Neural crest cell (in vitro differentiated cells): ENCODE measurements around a stretch of chrX.

- PRO-cap: no peak
Measured at GRCh38 chrX:5052064-5052465, 1176.6 kb downstream of the NLGN4X start.

DNA sequence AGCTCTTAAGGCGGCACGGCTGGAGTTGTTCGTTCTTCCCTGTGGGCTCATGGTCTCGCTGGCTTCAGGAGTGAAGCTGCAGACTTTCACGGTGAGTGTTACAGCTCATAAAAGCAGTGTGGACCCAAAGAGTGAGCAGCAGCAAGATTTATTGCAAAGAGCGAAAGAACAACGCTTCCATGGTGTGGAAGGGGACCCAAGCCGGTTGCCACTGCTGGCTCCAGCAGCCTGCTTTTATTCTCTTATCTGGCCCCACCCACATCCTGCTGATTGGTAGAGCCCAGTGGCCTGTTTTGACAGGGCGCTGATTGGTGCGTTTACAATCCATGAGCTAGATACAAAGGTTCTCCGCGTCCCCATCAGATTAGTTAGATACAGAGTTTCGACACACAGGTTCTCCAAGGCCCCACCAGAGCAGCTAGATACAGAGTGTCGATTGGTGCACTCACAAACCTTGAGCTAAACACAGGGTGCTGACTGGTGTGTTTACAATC, 154.9 kb upstream of the VCX3A start:
- PRO-cap: no peak

DNA sequence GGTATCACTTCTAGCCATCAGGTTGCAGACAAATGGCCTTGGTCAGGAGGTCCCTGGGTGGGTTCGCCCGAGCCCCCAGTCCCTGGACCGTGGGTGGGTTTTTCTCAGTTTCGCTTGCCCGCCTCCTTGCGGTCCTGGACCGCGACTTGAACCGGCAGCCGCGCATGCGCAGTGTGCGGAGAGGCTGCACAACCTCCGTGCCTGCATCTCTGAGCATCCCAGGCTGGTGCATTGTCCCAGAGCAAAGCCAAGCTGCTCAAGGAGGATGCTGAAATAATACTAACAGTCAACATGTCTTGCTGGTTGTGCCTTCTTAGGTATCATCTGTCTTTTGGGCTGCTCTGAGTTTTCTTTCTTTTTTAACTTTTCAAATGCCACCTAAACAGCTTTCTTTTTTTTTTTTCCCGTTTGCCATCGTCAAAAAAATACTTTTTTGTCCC, 623 bp upstream of the PUDP start:
- PRO-cap: unidirectional peak, minus-strand start at position 126 of the sequence

- PRO-cap: no peak
Measured at GRCh38 chrX:7925843-7926201, 1.4 kb downstream of the PNPLA4 start.

DNA sequence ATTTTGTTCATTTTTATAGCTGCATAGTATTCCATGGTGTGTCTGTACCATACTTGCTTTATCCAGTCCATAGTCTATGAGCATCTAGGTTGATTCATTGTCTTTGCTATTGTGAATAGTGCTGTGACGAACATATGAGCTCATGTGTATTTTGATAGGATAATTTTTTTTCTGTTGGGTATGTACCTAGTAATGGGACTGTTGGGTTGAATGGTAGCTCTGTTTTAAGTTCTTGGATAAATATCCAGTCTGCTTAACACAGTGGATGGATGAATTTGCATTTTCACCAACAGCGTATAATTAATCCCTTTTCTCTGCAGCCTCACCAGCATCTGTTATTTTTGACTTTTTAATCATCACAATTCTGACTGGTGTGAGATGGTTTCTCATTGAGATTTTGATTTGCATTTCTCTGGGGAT, 56.7 kb downstream of the FAM9B start:
- PRO-cap: no peak

GRCh38 chrX:8987607-8988170, 46.2 kb downstream of the FAM9B start:
- PRO-cap: no peak

GRCh38 chrX:9033062-9033640, 776 bp downstream of the FAM9B start:
- PRO-cap: no peak

DNA sequence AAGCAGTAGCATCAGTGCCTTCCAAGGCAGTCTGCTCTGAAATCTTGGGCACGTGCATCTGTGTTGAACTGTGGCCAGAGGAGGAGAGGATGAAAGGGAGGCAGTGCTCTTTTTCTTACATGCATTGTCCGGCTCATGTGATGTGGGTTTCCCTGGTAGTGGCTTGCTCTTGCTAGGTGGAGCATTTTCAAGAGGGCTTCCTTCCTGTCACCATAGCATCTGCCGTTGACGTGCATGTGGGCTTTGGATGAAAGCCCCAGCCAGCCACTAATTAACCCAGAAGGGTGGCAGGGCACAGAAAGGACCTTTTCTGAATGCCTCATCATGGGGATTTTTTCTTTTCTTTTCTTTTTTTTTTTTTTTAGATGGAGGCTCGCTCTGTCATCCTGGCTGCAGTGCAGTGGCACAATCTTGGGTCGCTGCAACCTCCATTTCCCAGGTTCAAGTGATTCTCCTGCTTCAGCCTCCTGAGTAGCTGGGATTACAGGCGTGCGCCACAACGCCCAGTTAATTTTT, 121.3 kb downstream of the GPR143 start:
- PRO-cap: no peak

- PRO-cap: no peak
Measured at GRCh38 chrX:9653319-9653949, 112.2 kb downstream of the GPR143 start.

GRCh38 chrX:9677029-9677775, 88.4 kb downstream of the GPR143 start:
- PRO-cap: no peak

DNA sequence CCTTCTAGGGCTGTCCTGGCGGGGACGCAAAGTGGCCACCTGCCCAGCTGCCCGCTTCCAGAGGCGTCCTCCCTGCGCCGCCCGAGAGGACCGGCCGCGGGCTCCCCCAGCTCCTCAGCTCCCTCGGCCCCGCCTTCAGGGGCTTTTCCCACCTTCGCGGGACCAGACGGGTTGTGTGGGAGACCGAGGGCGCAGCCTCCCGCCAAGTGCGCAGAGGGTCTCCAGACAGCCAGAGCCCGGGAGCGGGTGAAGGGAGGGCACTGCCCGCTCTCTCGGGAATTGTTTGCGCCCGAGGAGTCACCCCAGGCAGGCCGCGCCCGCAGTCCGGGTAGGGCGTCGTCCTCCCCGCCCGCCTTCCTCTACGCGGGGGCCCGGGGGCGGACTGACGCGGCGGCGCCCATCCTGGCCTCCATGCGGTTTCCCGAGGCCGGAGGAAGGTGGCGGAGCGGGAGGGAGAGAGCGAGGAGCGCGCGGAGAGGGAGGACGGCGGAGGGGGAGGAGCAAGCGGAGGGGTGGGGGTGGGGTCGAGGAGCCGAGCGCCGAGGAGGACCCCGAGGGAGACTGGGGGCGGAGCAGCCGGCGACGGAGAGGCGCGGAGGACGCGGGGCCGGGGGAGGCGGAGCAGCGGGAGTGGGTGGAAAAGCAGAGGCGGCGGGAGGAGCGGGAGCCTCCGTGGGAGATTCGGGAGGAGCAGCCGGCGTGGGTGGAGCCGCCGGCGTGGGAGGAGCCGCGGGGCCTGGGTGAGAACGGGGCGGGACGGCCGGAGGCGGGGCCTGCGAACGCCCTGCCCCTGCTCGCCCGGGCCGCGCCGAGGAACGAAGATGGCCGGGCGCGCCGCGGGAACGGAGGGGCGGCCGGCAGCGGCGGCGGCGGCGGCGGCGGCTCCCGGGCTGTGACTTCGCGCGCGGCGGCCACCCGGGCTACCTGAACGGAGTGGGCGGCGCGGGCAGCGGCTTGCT, 47.6 kb downstream of the CLDN34 start:
- PRO-cap: bidirectional peak, plus-strand start at position 224 of the sequence, minus-strand start at position 93 of the sequence; bidirectional peak, plus-strand start at position 811 of the sequence, minus-strand start at position 439 of the sequence

GRCh38 chrX:10045198-10045930, 78.2 kb downstream of the CLDN34 start:
- PRO-cap: no peak

- PRO-cap: no peak
Measured at GRCh38 chrX:10142596-10143268, 14.0 kb upstream of the CLCN4 start.

DNA sequence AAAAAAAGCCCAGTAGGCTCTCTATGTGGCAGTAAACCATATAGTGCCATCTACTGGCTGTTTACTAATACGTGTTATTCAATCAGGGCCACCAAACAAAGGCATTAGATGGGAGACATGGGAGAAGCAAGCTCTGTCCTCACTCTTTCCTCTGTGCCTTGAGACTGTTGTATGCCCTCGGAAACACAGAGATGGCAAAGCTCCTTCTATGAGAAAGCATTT, 148.8 kb upstream of the MID1 start:
- PRO-cap: bidirectional peak, plus-strand start at position 104 of the sequence, minus-strand start at position 166 of the sequence

GRCh38 chrX:11266198-11266660, 27.0 kb upstream of the AMELX start:
- PRO-cap: no peak

DNA sequence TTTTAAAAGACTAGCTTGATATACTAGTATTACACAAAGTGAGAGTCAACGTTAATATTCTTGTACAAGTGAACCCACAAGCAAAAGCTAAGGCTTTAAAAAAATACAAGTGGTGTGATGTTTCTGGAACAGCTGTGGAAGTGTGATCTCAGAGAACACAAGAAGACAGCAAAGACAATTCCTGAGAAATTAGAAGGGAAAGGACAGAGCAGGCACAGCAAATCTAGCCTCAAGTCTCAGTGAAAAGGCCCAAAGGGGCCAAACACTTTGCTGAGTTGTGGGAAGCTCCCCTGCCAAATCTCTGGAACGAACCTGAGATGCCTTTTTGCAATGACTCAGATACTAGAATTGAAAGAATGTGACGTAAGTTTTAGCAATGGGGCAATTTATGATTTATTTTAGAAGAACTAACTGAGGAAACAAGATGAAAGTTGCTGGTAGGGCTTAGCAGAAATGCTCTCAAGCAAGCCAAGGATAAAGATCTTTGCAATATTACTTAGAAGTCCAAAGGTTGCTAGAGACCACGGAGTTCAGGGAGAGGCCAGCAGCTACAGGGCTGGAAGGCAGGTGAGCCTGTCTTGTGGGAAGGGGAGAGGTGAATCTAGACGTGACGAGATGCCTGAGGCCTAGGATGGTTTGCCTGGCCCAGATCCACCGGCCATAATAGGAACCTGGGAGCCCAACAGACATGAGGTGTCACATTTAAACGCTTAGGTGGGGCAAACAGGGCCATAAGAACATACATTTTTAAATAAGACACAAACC, 92.9 kb downstream of the AMELX start:
- PRO-cap: no peak

GRCh38 chrX:11663765-11664858, 1.6 kb downstream of the ARHGAP6 start:
- PRO-cap: no peak

- PRO-cap: bidirectional peak, plus-strand start at chrX:11757731, minus-strand start at chrX:11757749; bidirectional peak, plus-strand start at chrX:11757794, minus-strand start at chrX:11757827
Measured at GRCh38 chrX:11757403-11757959, 556 bp upstream of the MSL3 start.

GRCh38 chrX:11760966-11761386, 2.9 kb downstream of the MSL3 start:
- PRO-cap: no peak

DNA sequence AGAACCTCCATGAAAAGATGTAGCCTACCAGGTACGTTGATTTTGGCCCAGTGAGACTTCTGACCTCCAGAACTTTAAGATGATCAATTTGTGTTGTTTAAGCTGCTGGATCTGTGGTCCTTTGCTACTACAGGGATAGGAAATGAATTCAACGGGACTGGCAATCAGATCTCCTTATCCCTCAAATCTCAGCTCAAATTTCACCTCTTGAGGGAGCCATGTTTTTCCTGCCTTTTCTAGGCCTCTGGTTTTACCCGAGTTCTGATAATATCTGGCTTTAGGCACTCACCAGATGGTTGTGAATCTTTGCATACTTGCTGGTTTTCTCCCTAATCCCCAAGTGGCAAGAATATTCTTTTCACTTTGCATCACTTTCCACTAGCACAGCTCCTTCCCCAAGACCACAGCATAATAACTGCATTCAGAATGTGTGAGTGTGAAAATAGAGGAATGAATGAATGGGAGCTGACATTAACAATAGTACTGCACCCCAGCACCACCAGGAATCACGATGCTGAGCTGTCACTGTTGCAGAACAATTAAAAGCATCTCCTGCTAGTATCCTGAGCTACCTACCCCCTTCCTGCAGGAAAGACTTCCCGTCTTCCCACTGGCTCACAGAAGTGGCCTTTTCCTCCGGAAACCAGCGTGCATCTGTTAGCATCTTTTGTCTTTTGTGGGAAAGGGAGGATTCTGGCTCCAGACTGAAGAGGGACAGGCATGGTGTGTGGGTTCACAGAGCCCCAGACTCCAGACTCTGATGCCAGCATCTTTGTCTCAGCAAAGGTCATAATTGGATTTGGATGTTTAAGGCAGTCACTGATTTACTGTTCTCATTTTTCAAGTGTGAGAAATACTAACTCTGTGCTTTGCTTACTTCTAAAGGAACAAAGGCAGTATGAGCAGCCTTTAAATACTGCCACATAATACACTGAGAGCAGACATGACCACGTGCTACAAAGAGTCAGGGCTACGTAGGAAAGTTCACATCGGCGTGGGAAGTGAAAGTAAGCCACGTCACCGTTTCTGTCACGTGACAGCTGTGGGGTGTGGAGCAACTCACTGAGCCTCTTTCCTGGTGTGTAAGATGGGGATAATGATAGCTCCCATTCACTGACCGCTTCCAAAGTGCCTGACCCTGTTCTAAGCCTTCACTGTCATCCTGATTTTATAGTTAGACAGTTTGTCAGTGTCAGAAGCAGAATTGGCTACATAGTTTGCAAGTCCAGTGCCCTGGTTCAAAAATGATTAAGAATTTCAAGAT, 25.2 kb upstream of the TMSB4X start:
- PRO-cap: no peak